Mesothelial cell of epicardium (in vitro differentiated cells): Measurements from ENCODE around the genes ARMS2, HTRA1, ACADSB and CPXM2.

DNA sequence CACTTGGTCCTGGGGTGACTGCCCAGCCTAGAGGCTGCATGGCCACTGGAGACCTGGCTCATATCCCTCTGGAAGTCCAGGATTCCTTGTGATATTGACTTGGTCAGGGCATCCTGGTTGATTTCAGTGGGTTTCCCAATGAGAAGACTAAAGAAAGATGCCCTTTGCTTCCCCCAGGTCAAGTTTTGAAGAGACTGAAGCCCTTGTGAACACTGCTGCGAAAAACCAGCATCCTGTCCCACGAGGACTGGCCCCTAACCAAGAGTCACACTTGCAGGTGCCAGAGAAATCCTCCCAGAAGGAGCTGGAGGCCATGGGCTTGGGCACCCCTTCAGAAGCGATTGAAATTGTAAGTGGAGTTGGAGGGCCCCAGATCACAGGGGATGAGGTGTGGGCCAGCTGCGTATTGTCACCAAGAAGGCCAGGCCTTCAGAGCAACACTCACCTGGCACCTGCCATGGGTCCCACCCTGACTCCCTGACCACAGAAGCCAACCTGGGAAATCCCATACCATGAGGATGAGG, 43.4 kb upstream of the BTBD16 start:
- PRO-cap: no peak

DNA sequence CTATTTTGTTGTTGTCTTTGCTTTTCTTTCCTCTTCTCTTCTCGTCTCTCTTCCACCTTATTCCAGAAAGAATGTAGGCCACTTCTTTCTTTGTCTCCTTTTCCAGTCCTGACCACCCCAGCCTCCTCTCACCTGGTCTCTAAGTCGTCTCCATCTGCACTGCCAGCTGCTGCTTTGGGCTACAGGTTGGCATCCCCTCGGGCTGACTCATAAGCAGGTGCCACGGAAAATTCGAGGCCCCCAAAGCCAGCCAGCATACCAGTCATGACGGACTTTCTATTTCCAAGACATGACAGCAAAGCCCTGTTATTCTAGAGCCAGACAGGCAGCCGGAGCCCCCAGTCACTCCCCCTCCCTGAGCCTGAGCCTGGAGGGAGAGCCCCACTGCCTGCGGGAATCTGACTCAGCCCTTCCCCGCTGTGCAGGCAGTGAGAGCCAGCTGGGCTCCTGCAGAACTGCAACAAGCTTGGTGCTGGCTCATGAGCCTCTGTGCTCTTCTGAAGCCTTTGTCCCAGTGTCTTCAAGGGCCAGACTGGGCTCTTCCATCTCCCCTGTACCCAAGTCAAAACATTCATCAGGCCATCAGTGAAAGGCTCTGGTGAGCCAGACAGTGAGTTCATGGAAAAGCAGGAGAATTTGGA, 15.7 kb downstream of the BTBD16 start:
- PRO-cap: no peak

DNA sequence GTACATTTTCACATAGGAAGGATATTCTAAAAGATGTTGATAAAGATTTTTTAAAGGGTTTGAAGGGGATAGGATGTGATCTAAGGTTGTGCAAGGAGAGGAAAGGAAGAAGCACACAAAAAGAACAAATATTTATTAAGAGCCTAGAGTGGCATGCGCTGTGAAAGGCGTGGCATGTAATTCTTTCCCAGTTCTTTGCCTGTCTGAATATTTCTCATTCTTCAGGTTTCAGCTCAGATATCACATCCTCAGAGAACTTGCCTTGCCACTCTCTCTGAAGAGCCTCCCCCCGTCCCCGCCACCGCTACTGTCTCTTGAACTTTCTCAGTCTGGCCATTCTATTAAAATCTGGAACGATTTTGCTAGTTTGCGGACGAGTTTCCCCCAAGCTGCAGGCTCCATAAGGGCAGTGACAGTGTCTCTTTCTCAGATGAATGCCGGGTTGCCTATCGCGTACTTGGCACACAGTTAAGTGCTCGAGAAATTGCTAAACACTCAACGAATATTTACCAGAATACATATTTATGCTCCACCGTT, 826 bp upstream of the PLEKHA1 start:
- PRO-cap: unidirectional peak, plus-strand start at position 217 of the sequence

GRCh38 chr10:122392856-122393624, 18.5 kb downstream of the PLEKHA1 start:
- PRO-cap: no peak

GRCh38 chr10:122454354-122454726, at the start of gene ARMS2:
TSS of gene ARMS2 (plus strand) at chr10:122454653.
- PRO-cap: no peak

DNA sequence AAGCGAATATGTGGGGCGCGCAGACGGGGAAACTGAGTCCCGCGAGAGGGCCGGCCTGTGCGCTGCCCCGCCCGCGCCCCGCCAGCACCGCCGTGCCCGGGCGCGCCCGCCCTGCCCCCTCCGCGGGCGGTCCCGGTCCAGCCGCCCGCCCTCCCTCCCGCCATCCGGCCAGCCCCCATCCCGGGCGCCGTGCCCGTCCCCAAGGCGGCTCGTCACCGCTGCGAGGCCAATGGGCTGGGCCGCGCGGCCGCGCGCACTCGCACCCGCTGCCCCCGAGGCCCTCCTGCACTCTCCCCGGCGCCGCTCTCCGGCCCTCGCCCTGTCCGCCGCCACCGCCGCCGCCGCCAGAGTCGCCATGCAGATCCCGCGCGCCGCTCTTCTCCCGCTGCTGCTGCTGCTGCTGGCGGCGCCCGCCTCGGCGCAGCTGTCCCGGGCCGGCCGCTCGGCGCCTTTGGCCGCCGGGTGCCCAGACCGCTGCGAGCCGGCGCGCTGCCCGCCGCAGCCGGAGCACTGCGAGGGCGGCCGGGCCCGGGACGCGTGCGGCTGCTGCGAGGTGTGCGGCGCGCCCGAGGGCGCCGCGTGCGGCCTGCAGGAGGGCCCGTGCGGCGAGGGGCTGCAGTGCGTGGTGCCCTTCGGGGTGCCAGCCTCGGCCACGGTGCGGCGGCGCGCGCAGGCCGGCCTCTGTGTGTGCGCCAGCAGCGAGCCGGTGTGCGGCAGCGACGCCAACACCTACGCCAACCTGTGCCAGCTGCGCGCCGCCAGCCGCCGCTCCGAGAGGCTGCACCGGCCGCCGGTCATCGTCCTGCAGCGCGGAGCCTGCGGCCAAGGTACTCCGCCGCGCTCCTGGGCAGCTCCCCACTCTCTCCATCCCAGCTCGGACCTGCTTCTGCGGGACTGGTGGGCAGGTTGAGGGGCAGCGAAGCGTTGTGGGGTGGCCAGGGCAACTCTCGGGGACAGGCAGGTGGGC, at the start of gene HTRA1:
HTRA1 (plus strand) TSS at position 256 of the 967 bp plus-strand sequence.
- PRO-cap: no peak

GRCh38 chr10:122532824-122533266, 27.7 kb upstream of the DMBT1 start:
- PRO-cap: no peak

DNA sequence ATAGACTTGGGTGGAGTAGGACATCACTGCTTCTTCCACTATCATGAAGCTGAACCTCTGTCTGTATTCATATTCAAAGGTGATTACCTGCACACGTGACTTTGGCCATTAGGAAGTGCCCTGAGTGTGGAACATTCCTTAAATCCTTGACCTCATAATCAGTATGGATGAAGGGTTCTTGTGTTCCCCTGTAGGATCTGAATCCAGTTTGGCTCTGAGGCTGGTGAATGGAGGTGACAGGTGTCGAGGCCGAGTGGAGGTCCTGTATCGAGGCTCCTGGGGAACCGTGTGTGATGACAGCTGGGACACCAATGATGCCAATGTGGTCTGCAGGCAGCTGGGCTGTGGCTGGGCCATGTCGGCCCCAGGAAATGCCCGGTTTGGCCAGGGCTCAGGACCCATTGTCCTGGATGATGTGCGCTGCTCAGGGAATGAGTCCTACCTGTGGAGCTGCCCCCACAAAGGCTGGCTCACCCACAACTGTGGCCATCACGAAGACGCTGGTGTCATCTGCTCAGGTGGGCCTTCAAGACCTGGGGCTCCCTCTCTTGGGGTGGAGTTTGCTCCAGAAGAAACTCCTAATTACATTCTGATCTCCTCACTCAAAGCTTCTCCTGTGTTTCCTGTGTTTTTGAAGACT, 51.7 kb upstream of the SPADH start:
- PRO-cap: no peak

GRCh38 chr10:122657049-122657552, 15.5 kb upstream of the SPADH start:
- PRO-cap: no peak

DNA sequence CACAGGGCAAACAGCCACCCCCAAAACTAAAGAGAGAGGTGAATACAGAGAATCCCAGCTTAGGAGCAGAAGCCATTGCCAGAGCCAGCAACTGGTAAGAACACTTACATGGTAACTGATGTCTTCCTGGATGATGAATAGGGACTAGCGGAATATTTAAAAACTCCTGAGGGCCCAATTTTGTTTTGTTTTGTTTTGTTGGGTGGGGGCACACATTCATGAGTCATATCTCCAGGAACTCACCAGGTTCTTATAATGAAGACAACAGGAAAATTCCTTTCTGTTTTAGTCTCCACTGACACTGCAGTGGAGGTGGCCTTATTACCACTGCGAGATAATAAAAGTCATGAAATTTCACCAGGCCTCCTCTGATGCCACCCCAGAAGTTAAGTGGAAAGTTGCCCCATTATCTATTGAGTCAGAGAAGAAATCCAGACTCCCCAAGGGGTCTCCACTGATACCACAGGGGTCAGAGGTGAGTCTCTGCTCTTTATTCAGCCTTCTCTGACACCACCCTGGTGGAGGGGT, 6.6 kb upstream of the CUZD1 start:
- PRO-cap: no peak

- PRO-cap: bidirectional peak, plus-strand start at chr10:123009006, minus-strand start at chr10:123008775
These were observed at the start of gene ACADSB for GRCh38 chr10:123008936-123009112. TSS of gene ACADSB (plus strand) at chr10:123009006.

DNA sequence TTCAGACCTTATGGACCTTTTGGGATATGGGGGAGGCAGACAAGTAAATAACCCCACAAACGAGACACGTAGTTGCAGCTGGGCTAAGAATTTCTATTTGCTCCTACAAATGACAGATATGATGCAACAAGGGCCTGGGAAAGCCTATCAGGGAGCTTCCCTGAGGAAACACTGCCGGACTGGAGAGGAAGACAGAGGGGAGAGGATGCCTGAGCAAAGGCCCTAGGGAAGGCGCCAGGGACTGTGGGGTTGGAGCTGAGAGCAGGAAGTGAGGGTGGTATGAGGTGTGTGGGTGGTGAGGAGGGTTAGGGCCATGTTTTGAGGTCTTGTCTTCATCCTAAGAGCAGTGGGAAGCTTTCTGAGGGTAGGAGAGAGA, 44.3 kb downstream of the BUB3 start:
- PRO-cap: no peak

DNA sequence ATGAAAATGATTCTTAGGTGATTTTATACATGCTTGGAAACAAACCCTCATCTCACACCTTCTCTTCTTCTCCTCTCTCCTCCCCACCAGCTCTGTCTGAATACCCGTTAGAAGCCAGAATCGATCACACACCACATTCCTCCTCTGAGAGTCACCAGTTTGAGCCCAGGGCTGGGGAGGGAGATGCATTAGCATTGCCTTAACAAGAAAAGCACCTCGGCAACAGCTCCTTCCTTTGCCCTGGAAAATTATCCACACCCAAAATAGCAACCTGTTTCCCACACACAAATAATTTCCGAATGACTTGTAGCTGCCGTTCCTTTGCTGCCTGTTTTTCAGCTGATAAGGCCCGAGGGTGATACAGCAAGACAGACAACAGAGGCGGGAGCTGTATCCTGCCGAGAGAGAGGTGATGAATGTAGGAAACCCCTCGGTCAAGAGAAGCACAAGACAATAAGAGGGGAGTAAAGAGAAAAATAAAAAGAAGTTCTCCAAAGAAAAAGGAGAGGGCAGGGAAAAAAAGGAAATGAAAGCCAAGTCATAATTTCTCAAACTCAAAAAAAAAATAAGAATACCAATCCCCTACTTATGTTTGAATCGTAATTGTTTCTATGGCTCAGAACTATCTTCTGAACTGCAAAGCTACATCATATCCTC, 91.2 kb downstream of the CPXM2 start:
- PRO-cap: no peak

- PRO-cap: no peak
These were observed at the start of gene CPXM2 for GRCh38 chr10:123891408-123892136. TSS of gene CPXM2 (minus strand) at chr10:123891807.

GRCh38 chr10:123994039-123995217, 99.0 kb downstream of the CHST15 start:
- PRO-cap: no peak

- PRO-cap: no peak
These were observed 44.8 kb downstream of the CHST15 start for GRCh38 chr10:124048449-124049085.

DNA sequence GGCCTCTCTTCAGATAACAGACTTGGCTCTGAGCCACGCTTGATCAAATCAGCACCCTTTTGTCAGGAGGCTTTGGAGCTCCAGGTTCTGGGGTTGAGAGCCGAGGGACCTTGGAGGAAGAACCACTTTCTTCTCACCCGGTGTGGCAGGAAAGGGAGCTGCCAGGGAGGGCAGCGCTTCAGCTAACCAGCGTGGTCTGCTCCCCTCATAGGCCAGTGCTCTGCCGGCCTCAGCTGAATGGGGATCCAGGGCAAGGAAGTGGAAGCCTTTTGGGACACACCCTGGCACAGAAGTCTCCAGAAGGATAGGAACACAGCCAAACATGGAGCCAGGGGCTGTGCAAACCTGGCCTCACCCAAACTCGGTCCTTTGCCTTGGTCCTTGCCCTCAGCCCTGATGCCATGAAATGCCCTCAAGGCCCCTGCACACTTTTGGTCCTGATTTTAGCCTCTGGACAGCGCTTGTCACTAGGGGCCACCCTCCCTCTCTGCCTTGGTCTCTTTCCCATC, 23.6 kb upstream of the CHST15 start:
- PRO-cap: no peak

GRCh38 chr10:124380865-124381635, 37.7 kb downstream of the OAT start:
- PRO-cap: no peak

GRCh38 chr10:124389858-124390533, 28.7 kb downstream of the OAT start:
- PRO-cap: no peak

DNA sequence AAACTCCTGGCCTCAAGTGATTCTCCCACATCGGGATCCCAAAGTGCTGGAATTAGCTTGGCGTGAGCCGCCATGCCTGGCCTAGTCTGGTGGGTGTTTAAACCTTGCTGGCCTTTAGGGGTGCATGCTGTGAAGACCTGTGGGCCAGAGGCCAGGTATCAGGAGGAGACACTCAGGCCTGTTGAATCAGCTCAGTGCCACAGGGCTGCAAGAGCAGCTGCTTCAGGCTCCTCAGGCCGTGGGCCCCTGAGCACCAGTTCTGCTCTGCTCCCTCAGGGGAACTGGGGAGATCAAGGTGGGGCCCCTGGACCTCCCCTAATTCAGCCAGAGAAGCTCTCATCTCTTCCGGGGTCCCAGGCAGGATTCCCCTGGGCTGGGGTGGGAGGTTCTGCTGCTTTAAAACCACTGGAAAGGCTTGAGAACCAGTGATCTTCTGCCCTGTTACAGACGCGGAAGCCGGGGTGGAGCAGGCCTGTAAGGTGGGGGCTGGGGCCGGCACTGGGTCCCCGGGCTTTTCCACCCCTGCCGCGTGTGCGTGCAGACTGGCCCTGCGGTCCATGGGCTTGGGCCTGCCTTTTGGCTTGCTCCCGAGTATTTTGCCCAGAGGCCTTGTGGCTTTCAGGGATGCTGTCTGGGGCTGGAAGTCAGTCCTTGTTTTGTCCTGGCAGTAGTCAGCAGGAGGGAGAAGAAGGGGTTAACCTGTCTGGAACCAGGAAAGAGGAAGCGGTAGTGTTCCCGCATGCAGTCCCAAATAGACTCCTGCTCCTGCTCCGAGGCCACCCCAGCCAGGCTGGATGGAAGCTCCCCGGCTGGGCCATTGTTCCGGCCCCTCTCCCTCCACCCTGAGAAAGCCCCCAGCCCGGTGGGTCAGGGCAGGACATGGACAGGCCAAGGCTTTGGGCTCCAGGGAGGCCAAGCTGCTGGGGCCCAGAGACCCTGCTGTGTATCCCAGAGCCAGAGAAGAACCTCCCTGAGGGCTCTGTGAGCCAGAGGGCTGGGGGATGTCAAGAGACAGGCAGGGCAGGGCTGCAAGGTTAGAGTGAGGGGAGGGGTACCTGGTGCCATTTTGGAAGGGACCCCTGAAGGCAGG, 74.3 kb downstream of the LHPP start:
- PRO-cap: no peak